ENCODE results near the gene TMEM171.

DNA sequence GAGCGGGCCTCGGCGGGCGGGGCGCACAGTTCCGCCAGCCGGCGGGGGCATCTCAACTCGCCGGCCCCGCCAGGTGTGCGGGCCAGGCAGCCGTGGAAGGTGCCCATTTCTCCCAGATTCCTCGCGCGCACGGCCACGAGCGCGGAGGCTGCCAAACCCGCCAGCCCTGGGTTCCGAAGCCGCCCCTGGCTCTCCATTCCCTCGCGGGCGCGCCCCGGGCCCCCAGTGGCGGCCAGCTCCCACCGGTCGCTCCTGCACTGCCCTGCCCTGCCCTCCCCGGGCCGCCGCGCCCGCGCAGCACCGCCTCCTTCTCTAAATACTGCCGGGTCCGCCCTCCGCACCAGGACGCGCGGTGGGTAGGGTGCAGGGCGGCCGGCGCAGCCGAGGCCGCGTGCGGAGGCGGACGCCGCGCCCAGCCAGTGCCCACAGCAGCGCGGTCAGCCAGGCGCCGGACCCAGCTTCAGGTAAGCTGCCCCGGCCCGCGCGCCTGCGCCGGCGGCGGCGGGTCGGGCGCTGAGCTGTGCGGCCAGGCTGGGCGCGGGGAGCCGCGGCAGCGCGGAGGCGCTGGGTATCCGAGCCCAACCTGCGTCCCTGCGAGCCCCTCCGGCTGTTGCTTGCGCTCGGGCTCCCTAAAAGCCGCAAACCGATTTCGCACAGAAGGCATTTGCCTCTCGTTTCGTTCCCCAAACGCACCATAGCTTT lies at the start of gene TMEM171:
TMEM171 (plus strand) TSS at position 343 of the 702 bp plus-strand sequence.
- CAGE, long polyA plus RNA: start-site peak on the plus strand centred at position 366 of the sequence, 53 bp wide, 123 and 78 reads in 2 replicates
- RRBS: 2% methylated on average over 44 of the region's 90 CpGs

DNA sequence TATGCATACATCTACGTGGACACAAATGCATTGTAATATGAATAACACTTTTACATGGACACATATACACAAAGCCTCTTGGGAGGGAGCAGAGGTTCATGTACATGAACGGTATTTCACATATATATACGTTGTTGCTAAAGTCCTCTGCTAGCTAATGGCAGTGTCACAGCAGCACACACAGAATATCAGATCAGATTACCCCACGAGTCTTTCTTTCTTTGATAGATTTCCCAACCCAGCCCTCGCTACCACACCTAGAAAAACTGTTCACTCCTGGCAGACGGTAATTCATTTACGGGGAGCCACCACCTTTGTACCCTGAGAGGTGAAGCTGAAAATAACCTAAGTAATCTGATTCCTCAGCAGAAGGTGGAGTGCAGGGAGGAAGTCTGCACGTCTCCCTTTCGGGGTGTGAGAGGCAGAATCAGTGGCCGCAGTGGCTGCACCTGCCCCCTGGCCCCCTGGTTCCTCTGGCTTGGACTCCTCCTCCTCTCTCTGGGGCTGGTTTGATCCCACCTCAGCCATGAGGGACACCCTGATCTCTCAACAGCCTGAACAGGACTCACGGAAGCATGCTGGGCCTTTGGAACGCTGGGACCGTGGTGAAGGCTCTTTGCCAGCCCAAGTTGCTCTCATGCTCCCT lies 10.4 kb downstream of the TMEM174 start:
- CAGE, long polyA plus RNA: no peak
- RRBS: no CpG with 5 or more reads among the region's 13 CpGs

GRCh38 chr5:73311279-73312205 lies 137.0 kb downstream of the FOXD1 start:
- CAGE, long polyA plus RNA: no peak
- RRBS: no CpG with 5 or more reads among the region's 35 CpGs

DNA sequence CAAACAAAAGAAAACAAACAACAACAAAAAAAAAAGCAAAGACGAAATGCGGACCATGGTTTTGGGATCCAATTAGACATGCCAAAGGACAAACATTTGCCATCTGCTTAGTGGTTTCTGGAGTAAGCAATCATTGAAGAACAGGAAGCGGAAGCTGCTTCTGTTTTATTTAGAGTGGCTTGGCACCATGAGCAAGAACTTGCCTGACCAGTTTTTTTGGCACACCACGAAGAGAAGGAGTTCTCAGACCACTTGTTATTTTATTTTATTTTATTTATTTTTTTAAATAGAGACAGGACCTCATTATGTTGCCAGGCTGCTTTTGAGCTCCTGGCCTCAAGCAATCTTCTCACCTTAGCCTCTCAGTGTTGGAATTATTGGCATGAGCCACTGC lies 17.0 kb downstream of the BTF3 start:
- CAGE, long polyA plus RNA: no peak
- RRBS: no CpG with 5 or more reads among the region's 4 CpGs

DNA sequence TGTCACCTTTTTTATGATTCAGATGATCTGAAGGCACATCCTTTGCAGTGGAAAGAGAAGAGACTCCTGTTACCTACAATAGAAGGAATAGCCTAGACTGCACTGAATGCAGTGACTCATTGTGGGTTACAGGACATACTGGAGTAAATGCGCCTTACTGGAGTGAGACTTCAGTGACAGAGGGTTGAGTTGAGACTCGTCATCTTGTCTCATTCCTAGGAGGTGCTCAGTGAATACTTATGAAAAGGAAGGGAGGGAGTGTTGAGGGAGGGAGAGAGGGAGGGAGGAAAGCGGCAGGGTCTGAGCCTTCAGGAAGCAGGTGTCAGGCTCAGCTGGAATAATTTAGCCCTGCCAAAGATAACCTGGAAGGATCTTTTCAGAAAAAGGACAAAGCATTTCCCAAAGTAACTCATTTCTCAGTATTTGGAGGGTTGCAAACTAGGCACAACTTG lies 25.2 kb downstream of the ANKRA2 start:
- CAGE, long polyA plus RNA: no peak
- RRBS: no CpG with 5 or more reads among the region's 3 CpGs

DNA sequence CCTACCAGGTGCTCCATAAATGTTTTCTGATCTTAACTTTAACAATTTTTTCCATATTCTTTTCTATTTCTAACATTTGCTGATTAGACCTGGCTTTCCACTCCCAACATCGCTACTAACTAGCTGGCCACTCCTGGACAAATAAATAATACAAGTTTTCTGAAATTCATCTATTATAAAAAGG lies 1.1 kb downstream of the ANKRA2 start:
- CAGE, long polyA plus RNA: no peak
- RRBS: no CpG with 5 or more reads among the region's 1 CpG

DNA sequence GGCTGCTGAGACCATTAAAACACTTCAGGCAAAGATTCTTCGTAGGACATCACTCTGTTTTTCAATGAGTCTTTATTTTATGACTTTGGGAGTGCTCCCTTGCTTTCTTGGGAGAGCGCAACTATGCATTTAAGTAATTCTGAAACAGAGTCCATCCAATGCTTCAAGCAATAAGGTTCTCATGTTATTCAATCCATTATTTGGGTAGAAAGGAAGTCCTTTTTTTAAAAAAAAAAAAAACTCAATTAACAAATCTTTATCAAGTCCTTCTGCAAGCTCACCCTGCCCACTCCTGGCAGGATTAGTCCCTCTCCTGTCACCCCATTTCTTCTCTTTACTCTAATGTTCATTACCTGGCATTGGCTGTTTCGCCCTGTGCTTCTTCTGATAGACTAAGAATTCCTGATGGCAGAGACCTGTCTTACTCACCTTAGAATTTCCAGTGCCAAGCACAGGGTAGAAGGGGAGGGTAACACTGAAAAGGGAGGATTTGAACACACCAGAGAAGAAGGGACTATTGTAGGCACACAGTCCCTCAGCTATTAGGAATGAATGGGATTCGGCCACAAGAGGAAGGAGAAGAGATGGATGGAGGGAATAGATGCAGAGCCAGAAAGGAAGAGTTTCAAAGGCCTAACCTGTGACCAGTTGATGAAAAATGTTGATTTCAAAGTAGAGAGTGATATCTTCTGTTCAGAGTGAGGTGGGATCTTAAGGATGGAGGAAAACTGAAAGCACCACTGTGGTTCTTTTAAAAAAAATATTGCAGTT lies 32.1 kb downstream of the ARHGEF28 start:
- CAGE, long polyA plus RNA: no peak
- RRBS: no CpG with 5 or more reads among the region's 4 CpGs

- CAGE, long polyA plus RNA: no peak
- RRBS: no CpG with 5 or more reads among the region's 1 CpG
Observed at GRCh38 chr5:73663919-73664249, 37.9 kb downstream of the ARHGEF28 start.

DNA sequence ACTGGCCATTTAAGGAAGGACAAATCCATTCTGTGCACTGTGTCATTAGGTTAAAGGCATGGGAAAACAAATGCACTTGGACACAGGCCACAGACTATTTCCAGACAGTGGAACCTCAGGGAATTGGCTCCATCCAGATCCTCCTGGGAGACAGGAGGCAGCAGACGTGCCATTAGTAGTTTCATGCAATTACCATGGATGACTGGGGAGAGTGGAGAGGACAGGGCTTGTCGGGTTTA lies 454.9 kb downstream of the ENC1 start:
- CAGE, long polyA plus RNA: no peak
- RRBS: no CpG with 5 or more reads among the region's 2 CpGs

DNA sequence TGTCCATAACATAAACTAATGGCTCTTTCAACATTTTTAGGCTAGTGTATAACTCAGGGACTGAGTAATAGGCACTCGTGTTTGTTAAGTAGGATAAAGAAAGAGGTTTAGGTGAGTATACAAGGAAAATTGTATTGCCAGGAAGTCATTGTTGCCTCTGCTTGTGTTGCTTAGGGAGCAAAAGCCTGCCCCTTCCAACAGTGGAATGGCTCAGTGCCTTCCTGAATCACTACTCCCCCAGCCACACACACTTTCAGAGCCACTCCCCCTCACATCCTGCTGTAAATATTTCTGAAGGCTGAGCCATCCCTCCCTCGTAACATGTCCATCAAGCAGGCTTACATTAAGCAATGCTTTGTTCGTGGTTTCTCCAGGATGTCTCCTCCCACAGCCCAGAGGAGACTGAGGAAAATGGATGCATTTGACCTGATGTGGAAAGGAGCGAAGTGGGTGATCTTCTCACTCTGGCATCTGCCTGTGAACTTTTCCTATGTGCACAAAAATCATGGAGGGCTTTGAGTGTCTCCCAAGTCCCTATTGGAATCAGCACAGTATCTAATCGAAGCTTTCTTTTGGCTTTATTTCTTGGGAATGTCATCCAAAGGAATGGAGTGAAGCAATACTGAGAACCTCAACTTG lies 389.4 kb downstream of the ENC1 start:
- CAGE, long polyA plus RNA: no peak
- RRBS: no CpG with 5 or more reads among the region's 5 CpGs

DNA sequence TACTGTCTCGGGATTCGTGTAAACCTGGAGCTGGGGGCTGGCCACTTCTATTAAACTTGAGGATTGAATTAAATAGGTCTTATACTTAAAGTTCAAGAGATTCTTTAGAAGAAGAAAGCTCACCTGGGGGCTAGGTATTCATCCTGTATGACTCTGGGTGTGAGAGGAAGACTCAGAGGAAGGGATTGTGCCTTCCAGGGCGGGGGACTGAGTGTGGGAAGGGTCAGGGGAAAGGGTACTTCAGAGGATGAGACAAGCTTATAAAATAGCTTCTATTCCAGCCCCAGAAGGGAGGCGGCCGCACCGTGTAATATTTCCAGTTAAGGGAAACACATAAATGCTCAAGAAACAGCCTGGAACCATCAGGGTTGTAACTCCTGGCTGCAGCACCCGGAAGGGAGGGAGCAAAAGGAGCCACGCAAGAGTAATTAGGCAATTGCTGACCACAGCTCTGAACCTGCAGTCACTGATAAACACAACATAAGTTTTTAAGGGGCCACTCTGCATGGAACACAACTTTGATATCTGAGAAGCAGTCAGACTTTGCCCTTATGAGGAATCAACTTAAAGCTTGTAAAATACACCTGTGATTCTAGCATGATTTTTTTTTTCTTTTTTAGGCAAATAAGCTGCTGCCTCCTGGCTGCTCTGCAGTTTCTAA lies 382.9 kb downstream of the ENC1 start:
- CAGE, long polyA plus RNA: no peak
- RRBS: no CpG with 5 or more reads among the region's 8 CpGs

GRCh38 chr5:74713322-74713639 lies 28.2 kb downstream of the HEXB start:
- CAGE, long polyA plus RNA: no peak
- RRBS: no CpG with 5 or more reads among the region's 4 CpGs

- CAGE, long polyA plus RNA: no peak
- RRBS: no CpG with 5 or more reads among the region's 7 CpGs
Observed at GRCh38 chr5:74781424-74781949, 14.4 kb downstream of the NSA2 start.

DNA sequence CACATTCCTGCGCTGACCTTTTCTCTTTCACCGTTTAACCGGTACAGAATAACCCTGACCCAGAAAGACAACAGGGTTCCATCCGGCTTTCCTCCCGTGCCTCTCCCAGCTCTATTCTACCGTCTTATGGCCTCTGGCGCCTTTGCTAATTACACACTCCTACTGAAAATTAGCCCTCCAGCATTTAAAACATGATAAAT lies 729 bp upstream of the FAM169A start:
- CAGE, long polyA plus RNA: no peak
- RRBS: 57% methylated on average over 3 of the region's 7 CpGs

DNA sequence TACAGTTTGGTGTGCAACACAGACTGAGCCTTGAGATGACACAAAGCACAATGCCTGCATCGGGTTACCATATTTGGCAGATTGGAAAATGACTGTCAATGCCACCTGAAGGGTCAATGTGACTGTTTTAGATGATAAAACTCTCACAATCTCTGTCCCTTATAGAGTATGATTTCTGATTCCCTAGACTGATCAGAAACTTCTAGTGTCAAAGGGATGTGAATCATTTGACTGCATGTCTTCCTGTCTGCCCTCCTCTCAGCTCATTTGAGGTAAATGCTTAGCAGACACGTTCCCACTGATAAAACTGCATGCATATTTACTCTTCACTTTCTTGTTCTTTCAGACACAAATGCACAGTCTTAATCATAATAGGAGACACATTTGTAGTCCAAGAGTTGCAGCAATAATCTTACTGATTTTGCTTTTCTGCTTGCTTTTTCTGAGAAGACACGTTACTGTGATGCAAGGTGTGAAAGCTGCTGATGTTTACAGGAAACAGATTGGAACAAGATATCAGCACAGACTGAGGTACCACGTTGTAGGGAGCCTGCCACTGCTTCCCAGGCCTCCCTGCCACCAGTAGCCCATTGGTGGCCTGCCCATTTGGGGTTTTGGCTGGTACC lies 77.8 kb downstream of the GCNT4 start:
- CAGE, long polyA plus RNA: no peak
- RRBS: no CpG with 5 or more reads among the region's 4 CpGs

- CAGE, long polyA plus RNA: no peak
- RRBS: no CpG with 5 or more reads among the region's 1 CpG
Observed at GRCh38 chr5:75213543-75213813, 23.2 kb downstream of the ANKRD31 start.

GRCh38 chr5:75363102-75363717 lies 26.2 kb downstream of the HMGCR start:
- CAGE, long polyA plus RNA: no peak
- RRBS: no CpG with 5 or more reads among the region's 8 CpGs

DNA sequence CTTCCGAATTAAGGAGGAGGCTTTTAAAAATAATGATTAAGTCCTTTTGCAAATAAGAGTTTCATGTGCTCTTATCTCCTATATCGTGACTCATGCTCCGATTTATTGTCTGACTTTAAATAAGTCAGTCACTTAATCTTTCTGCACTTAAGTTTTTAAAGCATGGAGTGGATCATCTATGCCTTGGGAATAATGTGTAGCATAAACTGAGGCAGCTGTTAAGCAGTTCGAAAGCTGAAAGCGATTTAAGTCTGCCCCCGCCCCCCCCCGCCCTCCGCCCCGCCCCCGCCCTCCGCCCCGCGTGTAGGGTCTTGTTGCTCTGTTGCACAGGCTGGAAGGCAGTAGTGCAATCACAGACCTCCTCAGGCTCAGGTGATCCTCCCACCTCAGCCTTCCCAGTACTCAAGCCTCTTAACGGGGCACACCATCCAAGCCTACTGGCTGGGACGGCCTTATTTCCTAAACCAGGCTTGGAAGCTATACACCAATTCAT lies 852 bp downstream of the ANKDD1B start:
- CAGE, long polyA plus RNA: no peak
- RRBS: no CpG with 5 or more reads among the region's 15 CpGs

DNA sequence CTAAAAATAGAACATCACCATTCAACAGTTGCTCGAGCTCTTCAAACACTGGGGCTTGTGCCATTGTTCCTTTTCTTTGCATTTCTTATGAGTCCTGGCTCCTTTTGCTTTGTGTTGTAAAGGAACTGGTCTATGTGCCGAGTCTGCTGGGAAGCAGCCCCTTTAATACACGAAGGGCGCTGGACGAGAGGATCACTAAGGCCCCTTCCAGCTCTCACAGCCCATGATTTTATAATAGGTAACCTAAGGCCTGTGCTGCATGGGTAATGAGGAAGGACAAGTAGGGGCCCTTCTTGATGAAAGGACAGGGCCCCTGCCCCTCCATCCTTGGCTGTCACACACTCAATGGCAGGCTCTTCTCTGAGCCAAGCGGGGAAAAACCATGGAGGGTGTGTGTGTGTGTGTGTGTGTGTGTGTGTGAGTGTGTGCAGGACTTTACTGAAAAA lies 23.5 kb downstream of the IQGAP2 start:
- CAGE, long polyA plus RNA: no peak
- RRBS: no CpG with 5 or more reads among the region's 6 CpGs

GRCh38 chr5:76584147-76584853 lies 38.9 kb downstream of the F2RL2 start:
- CAGE, long polyA plus RNA: no peak
- RRBS: no CpG with 5 or more reads among the region's 12 CpGs

Data from osteoblast (primary cell).